Tibial nerve (tissue), 3 donors: Measurements from ENCODE around the genes PAIP2B and SFXN5.

- PRO-cap, result no peak
- RAMPAGE, long total RNA, 3 experiments, result no peak in any of the 3 experiments
Observed at GRCh38 chr2:69933631-69934829, 19.1 kb downstream of the MXD1 start.

- PRO-cap, result no peak
- RAMPAGE, long total RNA, 3 experiments, result no peak in any of the 3 experiments
Observed at GRCh38 chr2:69940562-69941794, 20.5 kb downstream of the ASPRV1 start.

DNA sequence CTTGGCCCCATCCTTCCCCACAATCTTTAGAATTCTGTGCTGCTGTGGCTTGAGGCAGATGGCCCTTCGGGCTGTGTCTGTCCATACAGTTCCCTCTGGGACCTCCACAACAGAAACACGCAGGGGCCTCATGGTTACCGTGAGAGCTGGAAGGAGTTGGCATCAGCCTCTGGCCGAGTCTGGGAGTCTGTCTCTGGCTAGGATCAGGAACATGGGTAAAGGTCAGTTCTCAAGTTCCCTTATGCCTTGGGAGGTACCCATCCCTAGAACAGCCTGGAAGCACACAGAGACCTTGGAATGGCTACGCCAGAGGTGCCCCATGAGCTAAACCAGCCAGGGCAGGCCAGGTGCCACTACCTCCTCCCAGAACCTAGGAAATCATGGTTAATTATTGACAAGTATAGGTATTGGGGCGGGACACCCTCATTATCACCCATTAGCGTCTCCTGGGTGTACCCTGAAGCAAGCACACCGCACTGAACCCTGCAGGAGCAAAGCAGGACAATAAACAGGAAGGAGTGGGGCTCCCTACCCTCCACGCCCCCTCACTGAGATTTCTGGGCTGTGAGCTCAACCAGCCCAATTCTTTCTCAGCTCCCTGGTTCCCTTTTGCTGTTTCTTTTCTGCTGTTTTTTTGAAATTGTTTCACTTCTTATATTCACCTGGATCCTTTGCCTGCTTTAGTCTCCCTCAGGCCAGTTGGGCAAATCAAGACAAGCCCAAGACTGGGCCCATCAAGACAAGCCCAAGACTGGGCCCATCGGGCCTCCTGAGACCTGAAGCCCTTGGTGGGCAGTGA is 3.0 kb upstream of the ASPRV1 start:
- PRO-cap, result no peak
- RAMPAGE, long total RNA, 3 experiments, result no peak in any of the 3 experiments

- PRO-cap, result no peak
- RAMPAGE, long total RNA, 3 experiments, result no peak in any of the 3 experiments
Observed at GRCh38 chr2:69975812-69976525, 14.5 kb upstream of the ASPRV1 start.

DNA sequence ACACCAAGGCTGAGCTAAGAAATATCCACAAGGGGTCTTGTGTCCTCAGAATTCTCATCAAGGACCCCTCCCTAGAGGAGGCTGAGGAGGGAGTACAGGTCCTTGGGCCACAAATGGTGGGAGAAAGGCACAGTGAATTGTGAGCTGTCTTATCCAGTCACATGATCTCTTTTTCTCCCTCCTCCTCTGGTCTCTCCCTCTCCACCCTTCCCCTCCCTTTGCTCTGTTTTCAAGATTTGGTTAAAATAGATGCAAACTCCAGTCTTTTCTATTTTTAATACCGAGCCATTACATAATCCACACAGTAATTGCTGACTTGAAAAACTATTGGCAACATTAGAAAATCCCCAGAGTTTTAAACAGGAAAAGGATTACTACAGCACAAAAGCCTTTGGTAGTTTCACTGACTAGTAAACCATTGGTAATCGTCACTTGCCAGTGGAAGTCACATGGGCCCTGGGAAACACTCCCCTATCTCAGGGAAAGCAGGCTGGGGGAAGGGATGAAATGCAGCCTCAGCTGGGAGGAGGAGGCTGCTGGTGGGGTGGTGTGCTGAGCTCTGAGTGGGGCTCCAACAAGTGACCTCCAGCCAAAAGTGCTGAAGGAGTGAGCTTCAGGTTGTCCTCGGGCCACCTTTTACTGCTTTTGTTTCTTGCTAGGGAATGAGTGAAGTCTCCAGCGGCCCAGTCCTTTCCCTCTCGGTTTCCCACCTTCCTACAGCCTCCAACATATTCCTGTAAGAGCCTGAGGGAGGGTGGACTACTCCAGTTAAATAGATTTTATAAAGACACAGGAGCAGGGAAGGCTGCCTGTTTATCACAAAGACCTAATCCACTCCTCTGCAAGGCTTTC is 57.3 kb upstream of the PCBP1 start:
- PRO-cap, result bidirectional peak, plus-strand start at position 505 of the sequence, minus-strand start at position 220 of the sequence
- RAMPAGE, long total RNA, 3 experiments, result no peak in any of the 3 experiments

- PRO-cap, result no peak
- RAMPAGE, long total RNA, 3 experiments, result no peak in any of the 3 experiments
Observed at GRCh38 chr2:70080820-70081568, 6.3 kb upstream of the PCBP1 start.

DNA sequence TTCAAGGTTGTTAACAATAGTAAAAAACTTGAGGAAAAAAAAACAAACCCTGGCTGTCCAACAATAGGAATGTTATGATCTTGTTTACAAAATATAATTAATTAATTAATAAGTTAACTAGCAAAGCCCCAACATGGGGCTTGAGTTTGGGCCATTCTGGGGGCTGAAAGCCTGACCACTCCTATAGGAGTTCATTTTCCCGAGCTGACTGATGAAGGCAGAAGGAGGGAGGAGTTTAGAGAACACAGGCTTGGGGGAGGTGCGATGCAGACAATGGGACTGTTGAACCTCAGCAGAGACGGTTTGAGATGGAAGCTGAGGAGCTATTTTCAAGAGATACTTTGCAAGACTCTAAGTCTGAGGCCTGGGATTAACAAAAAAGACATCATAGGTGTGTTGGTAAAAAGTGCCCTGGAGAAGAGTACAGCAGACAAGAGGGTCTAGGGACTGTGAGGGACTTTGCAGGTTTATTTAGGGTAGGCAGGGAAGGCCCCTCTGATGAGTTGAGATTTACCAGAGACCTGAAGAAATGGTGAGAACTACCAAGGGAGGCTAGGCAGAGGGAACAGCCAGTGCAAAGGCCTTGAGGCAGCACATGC is 31.5 kb downstream of the PCBP1 start:
- PRO-cap, result unidirectional peak, plus-strand start at position 301 of the sequence
- RAMPAGE, long total RNA, 3 experiments, result no peak in any of the 3 experiments

DNA sequence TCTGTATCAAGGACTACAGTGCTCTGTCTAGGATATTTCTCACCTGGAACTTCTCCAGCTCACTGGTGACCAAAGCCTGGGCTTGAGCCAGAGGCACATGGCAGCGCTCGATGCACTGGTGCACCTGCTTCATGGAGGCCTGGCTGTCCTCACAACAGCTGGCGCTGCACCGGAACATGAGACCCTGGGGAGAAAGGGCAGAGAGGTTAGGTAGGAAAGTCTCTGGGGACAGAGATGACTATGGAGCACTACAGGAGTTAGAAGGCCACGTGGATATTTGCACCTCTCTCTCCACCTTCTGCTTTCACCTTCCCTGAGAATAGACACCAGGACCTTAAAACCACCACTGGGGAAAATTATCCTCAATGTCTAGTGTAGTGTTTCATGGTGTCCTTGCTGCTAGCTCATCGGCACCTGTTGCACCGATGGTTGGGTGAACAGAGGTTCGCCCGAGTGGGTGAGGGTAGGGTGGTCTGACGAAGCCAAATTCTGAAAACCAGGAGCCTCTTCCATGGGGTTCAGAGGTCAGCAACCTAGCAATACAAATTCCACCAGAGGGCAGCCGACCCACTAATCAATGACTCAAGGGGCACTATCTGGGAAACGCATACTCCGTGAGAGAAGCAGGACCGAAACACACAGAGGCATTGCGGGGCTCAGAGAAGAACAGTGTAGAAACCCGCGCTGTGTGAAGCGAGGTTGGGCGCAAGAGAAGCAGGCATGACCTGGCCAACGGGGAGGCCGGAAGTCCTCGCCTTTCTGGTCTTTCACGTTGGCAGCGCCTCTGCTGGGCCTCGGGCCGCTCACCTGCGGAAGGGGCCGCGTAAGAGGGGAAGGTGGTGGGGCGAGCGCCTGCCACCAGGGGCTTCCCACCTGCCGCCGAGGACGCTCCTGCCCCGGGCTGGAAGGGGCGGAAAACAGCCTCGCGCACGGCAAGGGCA is 800 bp downstream of the FAM136A start:
- PRO-cap, result no peak
- RAMPAGE, long total RNA, 3 experiments, result no peak in any of the 3 experiments

- PRO-cap, result no peak
- RAMPAGE, long total RNA, 3 experiments, result no peak in any of the 3 experiments
Observed at GRCh38 chr2:70304316-70305018, 2.6 kb upstream of the FAM136A start.

DNA sequence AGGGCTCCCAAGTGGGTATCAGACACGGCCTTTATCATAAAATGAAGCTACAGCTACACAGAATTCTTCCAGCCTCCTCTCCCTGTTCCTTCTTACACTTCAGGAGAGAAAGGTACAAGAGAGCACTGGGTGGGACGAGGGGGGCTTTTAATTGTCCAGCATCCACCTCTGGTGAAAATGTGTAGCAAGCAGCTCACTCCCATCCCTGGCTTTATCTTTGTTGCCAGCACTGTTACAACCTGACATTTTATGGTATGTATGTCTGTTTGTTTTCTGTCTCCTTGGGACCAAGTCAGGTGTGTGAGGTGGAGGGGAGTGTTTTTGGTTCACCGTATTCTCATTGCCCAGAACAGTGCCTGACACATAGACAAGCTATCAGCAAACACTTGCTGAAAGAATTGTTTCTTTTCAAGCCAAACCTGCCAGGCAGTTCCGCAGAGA is 24.8 kb downstream of the TGFA start:
- PRO-cap, result no peak
- RAMPAGE, long total RNA, 3 experiments, result no peak in any of the 3 experiments

- PRO-cap, result no peak
- RAMPAGE, long total RNA, 3 experiments, result no peak in any of the 3 experiments
Observed at GRCh38 chr2:70554033-70554666, 524 bp upstream of the TGFA start.

DNA sequence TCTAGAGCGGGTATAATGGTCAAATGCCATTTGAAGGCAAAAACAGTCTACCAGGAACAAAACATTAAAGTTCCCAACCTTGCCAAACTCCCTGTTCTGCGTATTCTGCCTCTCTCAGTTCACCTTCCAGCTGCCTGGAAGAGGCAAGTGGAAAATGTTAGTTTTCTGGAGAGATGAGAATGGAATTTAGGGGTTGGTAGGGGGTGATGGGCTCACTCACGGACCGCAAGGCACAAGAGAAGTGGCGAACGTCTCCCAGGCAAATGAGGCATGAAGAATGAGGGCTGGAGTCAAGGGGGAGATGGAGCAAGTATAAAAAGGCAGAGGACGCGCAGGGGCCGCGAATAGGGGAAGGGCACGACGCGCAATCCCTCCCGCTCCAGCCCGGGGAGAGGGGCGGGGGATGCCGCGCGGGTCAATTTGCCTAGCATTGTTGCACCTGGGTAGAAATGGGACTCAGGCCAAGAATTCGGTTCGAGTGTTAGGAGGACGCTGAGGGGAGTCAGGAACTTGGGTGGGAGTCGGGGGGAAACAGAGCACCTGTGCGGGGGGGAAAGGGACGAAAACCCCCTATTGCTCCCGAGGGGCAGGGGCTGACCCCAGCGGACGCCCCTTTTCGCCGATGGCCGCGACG is 655 bp downstream of the PAIP2B start:
- PRO-cap, result unidirectional peak, minus-strand start at position 264 of the sequence; bidirectional peak, plus-strand start at position 343 of the sequence, minus-strand start at position 264 of the sequence
- RAMPAGE, long total RNA, 3 experiments, result no peak in any of the 3 experiments

DNA sequence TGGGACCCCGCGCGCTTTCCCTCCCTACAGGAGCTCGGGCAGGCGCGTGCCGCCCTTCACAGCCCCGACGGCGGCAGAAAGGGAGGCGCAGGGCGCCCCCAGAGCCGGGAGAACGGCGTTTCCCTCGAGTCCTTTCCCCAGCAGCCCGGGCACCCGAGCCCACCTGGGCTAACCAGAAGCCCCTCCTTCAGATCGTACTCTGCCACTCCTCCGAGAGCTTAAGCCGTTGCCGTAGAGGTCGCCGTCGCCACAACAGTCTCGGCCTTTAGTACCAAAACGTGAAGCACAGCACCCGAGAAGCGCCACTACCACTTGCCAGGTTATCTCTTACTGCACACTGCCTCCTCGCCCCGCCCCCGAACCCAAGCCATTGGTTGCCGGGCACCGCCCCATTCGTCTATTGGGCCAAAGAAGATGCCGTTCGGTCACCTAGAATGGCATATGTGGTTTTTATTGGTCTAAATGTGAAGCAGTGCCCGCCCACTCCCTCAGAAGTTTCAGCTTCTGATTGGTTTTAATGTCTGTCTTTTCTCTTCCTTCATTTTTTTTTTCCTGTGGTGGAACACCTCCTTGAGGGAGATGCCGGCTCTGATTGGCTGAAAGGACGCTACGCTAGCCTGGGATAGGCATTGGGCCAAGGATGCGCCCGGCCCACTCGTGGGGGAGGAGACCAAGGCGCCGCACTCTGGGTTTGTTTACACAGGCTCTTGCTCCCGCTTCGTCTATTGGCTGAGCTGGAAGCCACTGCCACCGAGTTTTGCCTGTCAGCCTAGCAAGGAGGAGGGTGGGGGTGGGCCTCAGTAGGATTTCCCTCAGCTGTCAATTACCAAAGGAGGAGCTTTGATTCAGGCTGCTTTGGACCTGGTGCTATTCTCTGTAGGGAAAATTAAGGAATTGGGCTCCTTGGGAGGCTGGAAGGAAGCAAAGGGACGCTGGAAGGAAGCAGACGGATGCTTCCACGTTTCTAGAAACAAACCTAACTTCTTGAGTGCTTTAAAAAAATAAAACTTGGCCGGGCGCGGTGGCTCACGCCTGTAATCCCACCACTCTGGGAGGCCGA is at the start of gene PAIP2B:
Gene PAIP2B (minus strand): TSS at position 339 of the 1,060 bp plus-strand sequence.
- PRO-cap, result bidirectional peak, plus-strand start at position 649 of the sequence, minus-strand start at position 339 of the sequence
- RAMPAGE, long total RNA, 3 experiments, result start-site peak on the minus strand in 3 of 3 experiments, centred at positions 309 to 340 of the sequence, 25 to 53 reads per replicate

GRCh38 chr2:71684725-71685225 is 218.3 kb downstream of the DYSF start:
- PRO-cap, result no peak
- RAMPAGE, long total RNA, 3 experiments, result no peak in any of the 3 experiments

DNA sequence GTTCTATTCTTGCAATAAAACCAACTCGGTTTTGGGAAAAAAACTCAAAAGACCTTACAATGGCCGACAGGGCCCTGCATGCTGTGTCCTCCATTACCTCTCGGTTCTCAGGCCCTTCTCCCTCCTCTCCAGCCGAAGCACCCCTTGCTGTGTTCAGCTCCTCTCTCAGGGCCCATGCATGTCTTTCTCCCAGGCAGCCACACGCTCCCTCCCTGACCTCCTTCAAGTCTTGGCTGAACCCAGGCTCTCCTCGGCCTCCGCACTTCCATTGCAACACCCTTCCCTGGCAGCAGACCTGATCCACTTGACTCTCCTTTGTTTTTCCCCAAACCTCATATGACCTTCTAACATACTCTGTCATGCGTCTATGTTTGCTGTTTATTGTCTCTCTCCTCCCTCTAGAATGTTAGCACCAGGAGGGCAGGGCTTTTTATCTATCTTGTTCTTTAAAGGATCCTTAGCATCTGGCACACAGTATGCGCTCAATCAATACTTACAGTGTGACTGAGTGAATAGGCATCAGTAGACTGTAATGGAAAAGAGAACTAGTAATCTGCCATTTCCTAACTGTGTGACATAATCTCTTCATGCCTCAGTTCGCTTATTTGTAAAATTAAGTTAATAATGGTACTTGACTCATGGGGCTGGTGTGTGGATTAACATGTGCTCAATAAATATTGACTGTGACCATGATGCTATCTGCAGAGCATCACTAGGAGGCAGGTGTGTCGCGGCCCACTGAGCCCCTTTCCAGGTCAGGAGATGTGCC is 113.9 kb downstream of the CYP26B1 start:
- PRO-cap, result no peak
- RAMPAGE, long total RNA, 3 experiments, result no peak in any of the 3 experiments

GRCh38 chr2:72137642-72138153 is 10.0 kb downstream of the CYP26B1 start:
- PRO-cap, result unidirectional peak, minus-strand start at chr2:72137937
- RAMPAGE, long total RNA, 3 experiments, result no peak in any of the 3 experiments

DNA sequence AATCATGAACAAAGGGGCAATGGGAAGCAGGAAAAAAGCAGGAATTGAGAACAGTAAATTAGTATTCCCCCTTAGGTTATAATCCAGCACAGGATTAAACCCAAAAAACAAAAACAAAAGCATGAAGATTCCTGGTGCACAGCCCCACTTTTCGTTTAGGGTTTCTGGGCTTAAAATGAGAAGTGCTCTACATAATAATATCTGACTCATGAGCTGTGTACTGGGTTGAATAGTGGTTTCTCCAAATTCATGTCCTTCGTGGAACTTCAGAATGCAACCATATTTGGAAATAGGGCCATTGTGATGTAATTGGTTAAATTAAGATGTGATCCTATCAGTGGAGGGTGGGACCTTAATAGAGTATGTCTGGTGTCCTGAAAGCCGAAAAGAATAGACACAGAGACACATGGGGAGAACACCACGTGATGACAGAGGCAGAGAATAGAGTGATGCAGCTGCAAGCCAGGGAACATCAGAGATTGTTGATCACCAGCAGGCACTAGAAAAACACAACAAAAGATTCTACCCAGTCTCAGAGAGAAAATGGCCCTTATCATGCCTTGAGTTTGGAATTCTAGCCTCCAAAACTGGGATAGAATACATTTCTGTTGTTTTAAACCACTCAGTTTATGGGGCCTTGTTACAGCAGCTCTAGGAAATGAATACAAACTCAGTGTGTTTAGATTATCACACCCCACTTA is 310.2 kb downstream of the EXOC6B start:
- PRO-cap, result no peak
- RAMPAGE, long total RNA, 3 experiments, result no peak in any of the 3 experiments

- PRO-cap, result no peak
- RAMPAGE, long total RNA, 3 experiments, result no peak in any of the 3 experiments
Observed at GRCh38 chr2:72984117-72984680, 66.9 kb downstream of the EMX1 start.

- PRO-cap, result no peak
- RAMPAGE, long total RNA, 3 experiments, result no peak in any of the 3 experiments
Observed at GRCh38 chr2:73069827-73070374, 1.6 kb downstream of the SFXN5 start.

DNA sequence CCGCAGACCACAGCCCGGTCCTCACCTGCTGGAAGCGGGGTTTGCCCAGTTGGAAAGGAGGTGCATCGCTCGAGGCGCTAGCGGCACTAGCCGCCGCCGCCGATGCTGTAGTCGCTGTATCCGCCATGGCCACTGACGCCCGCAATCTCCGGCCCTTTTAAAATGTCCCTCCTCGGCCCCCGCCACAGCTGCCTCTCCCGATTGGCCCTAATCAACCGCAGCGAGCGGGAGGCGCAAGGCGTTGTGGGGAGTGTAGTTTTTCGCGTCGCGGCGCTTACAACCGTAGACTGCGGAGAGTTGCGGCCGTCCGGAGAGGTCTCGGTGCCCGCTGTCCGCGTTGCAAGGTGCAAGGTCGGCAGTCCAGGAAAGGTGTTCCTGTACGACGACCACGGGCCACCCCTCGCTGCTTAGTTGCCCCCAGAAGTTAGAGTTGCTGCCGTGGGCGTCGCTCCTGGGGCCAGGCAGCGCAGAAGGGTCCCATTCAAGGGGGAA is at the start of gene SFXN5:
Gene SFXN5 (minus strand): TSS at position 134 of the 492 bp plus-strand sequence.
- PRO-cap, result bidirectional peak, plus-strand start at position 285 of the sequence, minus-strand start at position 131 of the sequence
- RAMPAGE, long total RNA, 3 experiments, result start-site peak on the minus strand in 2 of 3 experiments, centred at positions 137 to 156 of the sequence, 61 to 87 reads per replicate